Measurements from ENCODE around the gene ZNF276.

DNA sequence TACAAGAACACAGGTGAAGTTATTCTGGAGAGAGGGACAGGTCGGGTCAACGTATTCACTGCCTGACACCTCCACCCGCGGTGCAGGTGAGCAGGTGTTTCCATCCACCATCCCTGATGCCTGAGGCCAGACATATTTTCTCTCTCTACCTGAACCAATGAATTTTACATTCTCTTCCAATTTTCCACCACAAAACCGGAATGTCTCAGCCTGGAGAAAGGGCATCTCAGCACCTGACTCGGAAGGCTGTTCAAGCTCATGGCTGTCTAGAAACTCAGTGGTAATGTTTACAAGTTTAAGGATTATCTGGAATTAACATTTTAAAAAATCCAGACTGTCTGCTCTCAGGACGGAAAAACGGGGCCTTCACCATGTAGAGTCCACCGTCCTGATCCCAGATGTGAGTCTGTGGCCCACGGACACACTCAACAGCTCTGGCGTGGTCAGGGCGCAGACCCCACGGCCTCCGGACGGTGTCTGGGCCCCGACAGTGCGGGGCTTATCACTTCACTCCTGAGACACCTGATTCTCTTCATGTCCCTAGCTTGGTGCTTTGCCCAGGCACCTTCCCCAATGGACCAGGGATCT, 101.4 kb downstream of the ZNF778 start:
- PRO-cap, 2 experiments, result peak in 1 of 2 experiments; most common minus-strand start position 388 of the sequence (in 1)

GRCh38 chr16:89357998-89358947, 132.1 kb downstream of the ANKRD11 start:
- PRO-cap, 2 experiments, result peak in 1 of 2 experiments; most common minus-strand start chr16:89358716 (in 1)

DNA sequence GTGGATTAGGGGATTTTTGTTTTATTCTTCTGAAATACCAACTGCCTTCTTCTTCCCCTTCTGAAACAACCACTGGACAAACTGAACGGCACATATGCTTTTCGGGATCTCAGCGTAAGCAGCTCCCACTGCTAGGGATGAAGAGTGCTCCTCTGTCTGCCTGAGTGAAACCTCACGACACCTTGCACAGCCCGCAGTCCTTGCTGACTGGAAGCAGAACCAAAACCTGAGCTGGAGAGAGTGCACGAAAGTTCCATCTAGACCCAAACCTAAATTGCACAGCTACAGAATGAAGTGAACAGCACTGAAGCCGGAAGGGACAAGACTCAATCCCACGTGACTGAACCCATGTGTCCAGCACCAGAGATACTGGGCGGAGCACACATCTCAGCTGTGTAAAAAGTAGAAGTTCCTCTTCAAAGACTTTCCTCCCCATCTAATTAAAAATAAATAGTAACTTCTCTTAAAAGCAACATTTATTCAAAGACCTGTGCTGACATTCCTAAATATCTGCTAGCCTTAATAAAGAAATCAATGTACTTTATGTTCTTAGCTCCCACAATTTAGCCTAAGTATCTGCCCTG, 128.1 kb downstream of the ANKRD11 start:
- PRO-cap, 2 experiments, result peak in 1 of 2 experiments; most common minus-strand start position 209 of the sequence (in 1)

GRCh38 chr16:89393823-89394495, 96.4 kb downstream of the ANKRD11 start:
- PRO-cap, 2 experiments, result no peak in any of the 2 experiments

- PRO-cap, 2 experiments, result peak in 2 of 2 experiments; most common plus-strand start chr16:89409566 (in 2); most common minus-strand start chr16:89409336 (in 2)
Measured at GRCh38 chr16:89409136-89409874, 81.1 kb downstream of the ANKRD11 start.

- PRO-cap, 2 experiments, result peak in 2 of 2 experiments; most common plus-strand start chr16:89489334 (in 1); most common minus-strand start chr16:89489242 (in 1)
Measured at GRCh38 chr16:89489040-89489830, 1.1 kb downstream of the ANKRD11 start.

- PRO-cap, 2 experiments, result no peak in any of the 2 experiments
Measured at GRCh38 chr16:89506749-89507327, 1.4 kb upstream of the SPG7 start.

- PRO-cap, 2 experiments, result no peak in any of the 2 experiments
Measured at GRCh38 chr16:89519707-89520411, 11.7 kb downstream of the SPG7 start.

GRCh38 chr16:89575034-89575455, 513 bp upstream of the CPNE7 start:
- PRO-cap, 2 experiments, result no peak in any of the 2 experiments

DNA sequence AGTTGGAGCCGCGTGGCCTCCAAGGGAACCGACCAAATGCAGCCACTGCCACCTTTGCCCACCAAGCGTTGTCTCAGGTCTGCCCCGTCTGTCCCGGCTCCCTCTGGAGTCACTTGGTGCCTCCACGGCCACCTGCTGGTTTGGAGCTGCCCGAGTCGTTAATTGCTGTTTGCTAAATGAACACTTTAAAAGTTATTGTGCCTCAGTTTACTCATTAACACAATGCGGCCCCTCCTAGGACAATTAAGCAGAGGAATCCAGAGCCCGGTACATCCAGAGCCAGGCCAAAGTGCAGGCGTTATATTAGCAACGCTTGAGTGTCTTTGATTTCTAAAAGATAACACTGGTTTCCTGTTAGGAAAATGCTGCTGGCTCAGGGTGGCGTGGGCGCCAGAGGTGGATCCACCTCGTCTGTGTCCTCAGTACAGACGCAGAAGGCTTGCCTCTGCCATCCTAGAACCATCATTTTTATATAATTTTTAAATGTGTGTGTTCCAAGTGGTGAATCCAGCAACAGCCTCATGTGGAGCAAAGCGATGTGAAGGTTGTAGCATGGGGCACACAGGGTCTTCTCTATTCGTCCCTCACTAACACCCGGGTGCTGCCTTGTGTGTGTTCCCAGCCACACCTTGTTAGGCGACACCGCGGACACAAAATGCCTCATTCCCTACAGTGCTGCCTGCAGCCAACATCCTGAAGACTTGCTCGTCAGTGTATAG, 5.0 kb upstream of the DPEP1 start:
- PRO-cap, 2 experiments, result no peak in any of the 2 experiments

- PRO-cap, 2 experiments, result no peak in any of the 2 experiments
Measured at GRCh38 chr16:89633086-89633504, 19.7 kb downstream of the DPEP1 start.

DNA sequence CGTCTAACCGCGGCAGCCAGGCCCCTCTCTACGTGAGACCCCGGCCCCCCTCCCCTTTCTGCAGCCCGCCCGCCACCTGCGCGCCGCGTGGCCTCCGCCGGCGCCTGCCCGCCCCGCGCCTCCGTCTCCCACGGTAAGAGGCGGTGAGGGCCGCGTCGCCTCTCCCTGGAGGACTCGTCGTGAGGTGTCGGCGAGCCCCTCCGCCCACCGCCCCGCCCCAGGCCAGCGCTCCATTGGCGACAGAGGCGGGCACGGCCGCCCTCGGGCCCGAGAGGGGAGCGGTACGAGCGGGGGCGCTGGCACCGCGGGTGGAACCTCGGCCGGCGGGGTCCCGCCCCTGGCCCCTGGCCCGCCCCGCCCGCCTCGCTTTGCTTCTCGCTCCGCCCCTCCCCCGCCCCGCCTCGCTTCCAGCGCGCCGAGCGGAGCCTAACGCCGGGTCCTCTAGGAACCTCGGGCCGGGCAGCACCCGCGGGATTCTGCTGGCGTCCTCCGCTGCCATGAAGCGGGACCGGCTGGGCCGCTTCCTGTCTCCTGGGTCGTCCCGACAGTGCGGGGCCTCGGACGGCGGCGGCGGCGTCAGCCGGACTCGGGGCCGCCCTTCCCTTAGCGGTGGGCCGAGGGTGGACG, at the start of gene ZNF276:
TSS of gene ZNF276 (plus strand) at position 394 of the 627 bp plus-strand sequence.
- PRO-cap, 2 experiments, result peak in 2 of 2 experiments; most common plus-strand start position 444 of the sequence (in 2); most common minus-strand start position 283 of the sequence (in 2)

- PRO-cap, 2 experiments, result no peak in any of the 2 experiments
Measured at GRCh38 chr16:89737467-89738227, 16.3 kb downstream of the ZNF276 start.

- PRO-cap, 2 experiments, result no peak in any of the 2 experiments
Measured at GRCh38 chr16:89807978-89808900, 8.2 kb downstream of the FANCA start.

DNA sequence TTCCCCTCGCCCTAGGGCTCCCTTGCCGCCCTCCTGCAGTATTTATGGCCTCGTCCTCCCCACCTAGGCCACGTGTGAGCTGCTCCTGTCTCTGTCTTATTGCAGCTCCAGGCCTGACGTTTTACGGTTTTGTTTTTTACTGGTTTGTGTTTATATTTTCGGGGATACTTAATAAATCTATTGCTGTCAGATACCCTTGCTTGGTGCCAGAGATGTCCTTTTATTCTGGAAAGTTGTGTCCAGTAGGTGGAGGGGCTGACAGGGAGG, 12.7 kb downstream of the TUBB3 start:
- PRO-cap, 2 experiments, result no peak in any of the 2 experiments

DNA sequence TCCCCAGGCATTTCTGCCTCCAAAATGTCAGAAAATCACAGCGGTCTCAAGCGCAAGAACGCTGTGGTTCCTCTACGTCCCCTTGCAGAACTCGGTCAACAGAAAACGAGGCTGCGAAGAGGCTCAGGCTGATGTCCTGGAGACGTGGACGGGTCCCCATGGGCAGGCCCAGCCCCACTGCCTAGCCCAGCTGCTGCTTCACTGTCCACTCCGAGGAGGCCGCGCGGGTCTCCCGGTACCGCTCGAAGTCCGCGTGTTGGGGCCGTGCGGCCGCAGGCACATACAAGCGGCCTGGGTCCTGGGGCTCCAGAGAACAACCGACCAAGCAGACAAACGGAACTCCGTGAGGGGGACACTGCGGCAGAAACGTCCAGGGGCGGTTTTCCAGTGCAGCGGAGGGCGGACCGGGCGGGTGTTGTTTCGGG, 23.4 kb downstream of the DEF8 start:
- PRO-cap, 2 experiments, result no peak in any of the 2 experiments

All from monocyte (primary cell).